Fibroblast of villous mesenchyme (primary cell): ENCODE measurements around a stretch of chr11.

- CAGE, long polyA plus RNA = no peak
Measured at GRCh38 chr11:120184156-120184915, 26.5 kb upstream of the OAF start.

- CAGE, long polyA plus RNA = no peak
Measured at GRCh38 chr11:120304872-120306076, 19.8 kb upstream of the TLCD5 start.

- CAGE, long polyA plus RNA = no peak
Measured at GRCh38 chr11:120336618-120337309, 551 bp downstream of the ARHGEF12 start.

DNA sequence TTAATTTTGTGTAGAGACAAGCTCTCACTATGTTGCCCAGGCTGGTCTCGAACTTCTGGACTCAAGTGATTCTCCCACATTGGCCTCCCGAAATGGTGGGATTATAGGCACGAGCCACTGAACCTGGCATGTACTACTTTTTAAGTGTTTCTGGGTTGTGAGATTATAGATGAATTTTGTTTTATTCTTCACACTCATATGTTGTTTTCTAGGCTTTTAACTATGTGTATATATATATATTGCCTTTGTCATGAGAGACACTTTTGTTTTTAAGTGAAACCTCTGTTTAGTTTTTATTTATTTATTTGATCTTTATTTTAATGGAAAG lies 28.7 kb downstream of the ARHGEF12 start:
- CAGE, long polyA plus RNA = no peak

DNA sequence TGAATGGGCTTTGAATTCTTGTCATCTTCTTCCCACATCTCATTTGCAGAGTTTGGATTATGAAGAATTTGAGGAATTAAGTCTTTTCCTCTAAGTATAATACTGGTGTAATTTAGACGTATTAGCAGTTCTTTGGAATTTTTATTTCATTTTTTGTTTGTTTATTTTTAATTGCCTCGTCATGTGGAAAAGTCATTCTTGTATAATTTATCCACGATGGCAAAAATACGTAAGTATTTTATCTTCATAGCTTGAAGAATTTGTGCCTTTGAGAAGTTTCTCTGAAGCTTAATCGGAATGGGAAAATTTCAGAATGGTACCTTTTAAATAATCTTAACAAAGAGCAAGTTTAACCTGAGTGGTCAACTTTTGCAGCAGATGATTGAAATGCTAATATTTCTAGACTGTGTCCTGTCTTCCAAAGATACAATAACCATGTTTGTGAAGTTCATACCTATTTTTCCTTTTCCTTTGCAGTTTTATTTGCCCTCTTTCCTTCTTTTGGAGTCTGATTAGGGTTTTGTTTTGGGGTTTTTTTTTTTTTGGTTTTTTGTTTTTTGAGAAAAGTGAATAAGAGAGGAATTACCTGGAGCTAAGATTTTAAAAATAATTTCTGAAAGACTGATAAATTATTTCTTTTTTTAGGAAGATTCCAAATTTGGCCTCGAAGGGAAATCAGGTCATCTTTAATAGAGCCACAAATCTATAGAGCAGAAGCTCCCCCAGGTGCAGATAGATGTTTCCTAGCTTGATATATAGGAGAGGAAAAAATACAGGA lies 73.7 kb downstream of the ARHGEF12 start:
- CAGE, long polyA plus RNA = no peak

DNA sequence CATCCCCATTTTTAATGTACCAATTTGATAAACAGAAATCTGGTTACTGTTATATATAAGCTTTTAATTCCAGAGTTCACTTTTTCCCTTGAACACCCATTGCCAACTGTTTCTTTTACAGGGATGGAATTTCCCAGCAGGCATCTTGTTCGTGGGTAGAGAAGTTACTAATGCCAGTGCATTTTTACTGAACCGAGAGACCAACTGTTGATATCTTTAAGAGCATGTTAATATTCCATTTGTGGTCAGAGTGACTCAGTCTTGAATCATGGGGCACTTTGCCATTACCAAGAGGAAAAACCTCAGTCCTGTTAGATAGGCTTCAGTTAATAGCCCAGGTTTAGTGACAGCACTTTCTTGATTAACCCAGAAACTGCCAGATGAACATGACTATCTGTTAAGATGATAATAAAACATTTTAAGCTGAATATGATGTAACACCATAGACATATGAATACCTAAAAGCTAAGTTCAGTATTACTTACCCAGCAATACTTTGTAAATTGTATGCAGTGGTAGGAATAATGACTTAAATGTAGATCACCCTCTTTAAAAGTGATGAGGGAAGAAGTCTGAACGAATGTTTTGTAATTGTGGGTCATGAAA lies 79.4 kb upstream of the GRIK4 start:
- CAGE, long polyA plus RNA = no peak

DNA sequence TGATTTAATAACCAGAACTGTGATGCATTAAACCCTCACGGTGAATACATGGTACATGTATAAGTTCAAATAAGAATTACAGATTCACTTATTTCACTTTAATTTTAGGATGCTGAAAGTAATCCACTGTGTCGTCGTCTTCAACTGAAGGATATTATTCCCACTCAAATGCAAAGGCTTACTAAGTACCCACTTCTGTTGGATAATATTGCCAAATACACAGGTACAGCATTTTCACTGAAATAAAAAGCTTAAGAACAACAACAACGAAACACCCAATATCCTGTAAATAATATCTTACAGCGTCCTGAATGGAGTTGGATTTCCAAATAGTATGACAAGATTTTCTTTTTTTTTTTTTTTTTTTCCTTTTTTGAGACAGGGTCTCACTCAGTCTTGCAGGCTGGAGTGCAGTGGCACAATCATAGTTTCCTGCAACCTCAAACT lies 44.4 kb upstream of the GRIK4 start:
- CAGE, long polyA plus RNA = no peak

DNA sequence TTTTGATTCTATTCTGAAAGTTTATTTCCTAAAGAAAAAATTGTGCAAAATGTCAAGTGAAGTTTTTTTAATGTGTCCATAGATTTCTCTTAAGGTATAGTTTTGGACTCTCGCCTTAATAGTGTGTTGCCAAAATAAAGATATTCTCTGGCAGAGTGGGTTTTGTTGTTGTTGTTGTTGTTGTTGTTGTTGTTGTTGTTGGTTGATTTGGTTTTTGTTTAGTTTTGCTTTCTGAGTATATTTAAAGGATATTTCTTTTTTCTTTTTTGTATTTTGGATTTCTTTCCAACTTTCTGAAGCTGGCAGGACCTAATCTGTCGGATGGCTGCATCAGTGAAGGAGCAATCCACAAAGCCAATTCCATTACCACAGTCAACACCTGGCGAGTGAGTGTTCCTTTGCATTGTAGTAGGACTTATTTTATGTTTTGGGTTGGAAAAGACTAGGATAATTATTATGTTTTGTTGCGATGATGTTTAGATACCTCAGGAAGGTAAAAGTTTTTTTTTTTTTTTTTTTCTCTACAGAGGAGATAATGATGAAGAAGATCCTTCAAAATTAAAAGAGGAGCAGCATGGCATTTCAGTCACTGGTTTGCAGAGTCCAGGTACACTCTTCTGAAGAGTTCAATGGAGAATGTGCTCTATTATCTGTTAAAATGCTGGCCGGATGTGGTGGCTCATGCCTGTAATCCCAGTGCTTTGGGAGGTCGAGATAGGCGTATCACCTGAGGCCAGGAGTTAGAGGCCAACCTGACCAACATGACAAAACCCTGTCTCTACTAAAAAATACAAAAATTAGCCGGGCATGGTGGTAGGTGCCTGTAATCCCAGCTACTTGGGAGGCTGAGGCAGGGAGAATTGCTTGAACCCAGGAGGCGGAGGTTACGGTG lies 34.4 kb upstream of the GRIK4 start:
- CAGE, long polyA plus RNA = no peak

DNA sequence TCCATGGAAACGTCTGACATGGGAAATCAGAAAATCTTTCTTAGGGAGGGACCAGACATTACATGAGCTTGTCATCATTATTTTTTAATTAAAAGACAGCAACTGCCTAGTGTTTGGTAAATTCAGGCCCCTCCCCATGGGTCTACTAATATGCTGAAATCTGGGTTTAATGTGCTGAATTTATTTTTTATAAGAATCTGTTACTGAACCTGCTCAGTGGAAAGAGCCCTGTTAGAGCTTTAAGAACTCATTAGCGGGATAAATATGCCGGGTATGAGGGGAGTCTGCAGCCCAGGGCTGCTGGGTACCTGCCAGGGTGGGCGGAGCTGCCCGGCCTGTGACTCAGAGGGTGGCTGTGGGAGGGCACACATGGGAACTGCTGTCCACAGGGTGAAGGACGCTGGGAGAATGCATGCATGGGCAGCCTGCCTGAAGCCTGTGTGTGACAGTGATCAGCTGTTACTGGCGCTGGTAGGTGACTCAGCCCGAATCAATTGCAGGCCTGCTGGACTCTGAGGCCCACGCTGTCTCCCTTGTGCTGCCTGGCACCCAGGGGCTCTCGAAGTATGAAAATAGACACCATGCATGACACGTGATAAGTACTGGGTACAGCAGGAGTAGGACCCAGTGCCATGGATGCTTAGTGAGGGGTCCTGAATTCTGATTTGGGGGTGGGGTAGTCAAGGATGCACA lies 36.2 kb downstream of the GRIK4 start:
- CAGE, long polyA plus RNA = no peak

GRCh38 chr11:121029536-121030194 lies 5.8 kb downstream of the TBCEL start:
- CAGE, long polyA plus RNA = no peak

DNA sequence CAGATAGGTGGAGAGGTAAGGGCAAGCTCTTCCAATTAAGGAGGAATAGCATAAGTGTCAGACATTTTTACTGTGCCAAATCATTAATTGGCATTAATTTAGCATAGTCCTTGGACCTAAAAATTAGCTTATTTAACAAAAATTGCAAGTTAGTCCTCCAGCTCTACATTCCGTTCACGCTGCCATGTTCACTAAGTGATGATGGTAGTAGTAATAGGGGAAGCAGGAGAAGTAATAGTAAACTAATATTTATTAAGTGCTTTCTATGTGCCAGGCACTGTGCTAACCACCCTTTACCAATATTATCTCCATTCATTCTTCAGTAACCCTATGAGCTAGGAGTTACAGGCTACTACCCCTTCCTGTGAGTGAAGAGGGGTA lies 11.0 kb downstream of the TBCEL start:
- CAGE, long polyA plus RNA = no peak

- CAGE, long polyA plus RNA = no peak
Measured at GRCh38 chr11:121236643-121237114, 55.9 kb upstream of the SC5D start.

DNA sequence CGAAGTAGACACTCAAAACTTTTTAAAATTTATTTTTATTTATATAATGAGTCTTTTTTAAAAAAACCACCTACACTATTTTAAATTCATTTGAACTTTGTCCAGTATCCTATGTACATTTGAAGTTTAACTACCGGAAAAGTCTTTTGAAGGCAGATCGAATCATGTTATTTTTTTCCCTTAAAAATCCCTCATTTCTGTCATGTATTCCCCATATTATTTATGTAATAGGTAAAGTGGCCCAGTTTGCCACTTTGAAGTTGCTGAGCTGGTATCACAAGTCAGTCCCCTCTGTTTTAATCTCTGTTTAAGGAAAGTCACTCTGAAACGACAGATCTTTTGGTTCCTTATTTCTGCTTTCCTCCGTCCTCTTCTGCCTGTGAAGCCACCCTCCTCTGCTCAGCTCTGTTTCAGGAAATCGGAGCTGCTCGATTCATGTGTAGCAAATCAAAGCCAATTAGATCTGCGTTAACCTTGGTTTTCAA lies 810 bp upstream of the SC5D start:
- CAGE, long polyA plus RNA = no peak

GRCh38 chr11:121391987-121392368 lies 60.1 kb upstream of the SORL1 start:
- CAGE, long polyA plus RNA = no peak

- CAGE, long polyA plus RNA = no peak
Measured at GRCh38 chr11:121449018-121450005, 2.8 kb upstream of the SORL1 start.

- CAGE, long polyA plus RNA = no peak
Measured at GRCh38 chr11:121467942-121468510, 15.9 kb downstream of the SORL1 start.

GRCh38 chr11:121495905-121496657 lies 44.0 kb downstream of the SORL1 start:
- CAGE, long polyA plus RNA = no peak

DNA sequence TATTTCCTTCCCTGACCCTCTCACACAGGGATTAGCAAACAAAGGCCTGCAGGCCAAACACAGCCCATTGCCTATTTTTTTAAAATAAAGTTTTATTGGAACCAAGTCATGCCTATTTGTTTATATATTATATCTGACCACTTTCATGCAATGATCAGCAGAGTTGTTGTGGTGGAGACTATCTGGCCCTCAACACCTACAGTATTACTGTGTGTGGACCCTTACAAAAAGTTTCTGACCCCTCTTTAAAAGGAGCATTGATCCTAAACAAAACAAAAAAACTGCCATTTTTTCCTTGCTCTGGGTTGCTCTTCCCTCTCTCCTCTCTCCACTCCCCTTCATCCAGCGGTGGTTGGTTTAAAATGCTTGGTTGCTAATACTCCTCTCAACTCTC lies 168.0 kb downstream of the SORL1 start:
- CAGE, long polyA plus RNA = no peak

DNA sequence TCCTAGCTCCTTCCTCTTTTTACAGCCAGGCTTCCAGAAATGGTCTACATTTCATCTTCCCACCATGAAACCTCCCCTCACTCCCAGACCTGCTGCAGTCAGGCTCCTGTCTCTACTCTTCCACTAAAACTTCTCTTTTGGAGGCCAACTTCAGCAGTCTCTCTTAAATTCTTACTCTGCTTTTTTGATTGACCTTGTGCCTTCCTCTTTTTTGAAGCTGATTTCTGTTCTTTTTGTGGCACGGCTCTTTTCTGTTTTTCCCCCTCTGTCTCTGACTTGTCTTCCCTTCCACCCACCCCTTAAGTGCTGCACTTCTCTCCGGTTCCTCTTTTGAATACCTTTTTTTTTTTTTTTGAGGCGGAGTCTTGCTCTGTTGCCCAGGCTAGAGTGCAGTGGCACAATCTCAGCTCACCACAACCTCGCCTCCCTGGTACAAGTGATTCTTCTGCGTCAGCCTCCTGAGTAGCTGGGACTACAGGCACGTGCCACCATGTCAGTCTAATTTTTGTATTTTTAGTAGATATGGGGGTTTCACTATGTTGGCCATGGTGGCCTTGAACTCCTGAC lies 211.9 kb downstream of the BLID start:
- CAGE, long polyA plus RNA = no peak

DNA sequence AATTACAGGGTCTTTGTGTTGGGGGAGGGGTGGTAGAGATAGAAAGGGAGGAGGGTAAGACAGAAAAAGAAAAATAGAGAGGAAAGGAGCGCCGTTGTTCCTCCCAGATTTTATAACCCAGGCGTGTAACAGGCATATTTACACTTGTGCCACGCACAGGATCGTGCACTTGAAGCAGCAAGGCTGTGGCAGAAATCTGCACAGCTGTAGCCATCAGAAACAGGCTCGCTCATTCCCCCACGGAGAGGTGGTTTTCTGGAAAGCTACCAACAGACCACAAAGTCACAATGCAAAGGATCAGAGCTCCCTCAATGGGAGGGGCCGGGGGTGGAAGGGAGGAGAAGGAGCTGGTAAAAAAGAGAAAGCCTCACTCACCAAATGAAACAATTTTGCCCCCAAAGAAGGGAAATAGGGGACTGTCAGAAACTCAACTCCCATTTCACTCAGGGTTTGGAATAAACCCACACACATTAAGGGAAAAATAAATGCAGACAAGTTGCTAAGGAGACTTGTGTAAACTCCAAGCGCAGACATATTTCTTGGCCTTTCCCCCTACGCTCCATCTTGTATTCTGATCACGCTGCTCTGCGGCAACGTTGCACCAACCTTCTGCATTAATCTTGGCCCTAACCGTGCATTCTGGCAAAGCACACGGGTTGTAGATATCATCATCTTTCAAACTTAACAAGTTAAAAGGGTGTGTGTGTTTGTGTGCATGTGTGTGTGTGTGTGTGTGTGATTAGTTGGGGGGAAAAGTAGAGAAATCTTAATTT lies 43.2 kb upstream of the BLID start:
- CAGE, long polyA plus RNA = no peak